Lower leg skin (tissue), 2 donors: ENCODE measurements around a stretch of chr17.

DNA sequence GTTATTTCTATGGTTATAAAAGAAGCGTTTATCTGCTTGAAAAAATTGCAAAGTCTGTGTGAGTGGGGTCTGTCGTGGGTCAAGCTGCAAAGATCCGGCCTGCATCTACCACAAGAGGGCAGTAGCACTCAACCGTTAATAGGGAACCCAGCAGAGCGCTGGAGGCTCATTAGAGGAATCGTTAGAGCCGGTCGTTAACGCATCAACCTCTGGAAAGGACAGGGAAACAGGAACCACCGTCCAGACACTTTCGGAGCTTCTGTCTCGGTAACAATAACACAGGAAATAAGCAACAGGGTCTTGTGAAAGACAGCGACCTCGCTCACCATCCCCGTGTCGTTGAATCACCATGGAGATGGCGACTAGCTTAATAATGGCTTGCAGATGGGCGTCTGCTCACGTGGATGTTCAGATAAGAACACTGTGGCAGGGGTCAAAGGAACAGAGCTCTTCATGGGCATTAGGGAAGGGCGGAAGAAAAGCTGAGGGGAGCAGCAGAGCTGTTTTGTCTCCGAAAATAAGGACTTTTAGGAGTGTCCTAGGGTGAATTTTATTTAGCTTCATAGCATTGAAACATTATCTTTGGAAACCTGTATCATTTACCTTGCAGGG, 11.9 kb upstream of the NSRP1 start:
- PRO-cap: bidirectional peak, plus-strand start at position 423 of the sequence, minus-strand start at position 261 of the sequence
- RAMPAGE, long total RNA, 2 experiments: no peak in any of the 2 experiments

- PRO-cap: no peak
- RAMPAGE, long total RNA, 2 experiments: no peak in any of the 2 experiments
These were observed 57.5 kb downstream of the SLC6A4 start for GRCh38 chr17:30177977-30178423.

GRCh38 chr17:30207704-30208234, 27.7 kb downstream of the SLC6A4 start:
- PRO-cap: no peak
- RAMPAGE, long total RNA, 2 experiments: no peak in any of the 2 experiments

DNA sequence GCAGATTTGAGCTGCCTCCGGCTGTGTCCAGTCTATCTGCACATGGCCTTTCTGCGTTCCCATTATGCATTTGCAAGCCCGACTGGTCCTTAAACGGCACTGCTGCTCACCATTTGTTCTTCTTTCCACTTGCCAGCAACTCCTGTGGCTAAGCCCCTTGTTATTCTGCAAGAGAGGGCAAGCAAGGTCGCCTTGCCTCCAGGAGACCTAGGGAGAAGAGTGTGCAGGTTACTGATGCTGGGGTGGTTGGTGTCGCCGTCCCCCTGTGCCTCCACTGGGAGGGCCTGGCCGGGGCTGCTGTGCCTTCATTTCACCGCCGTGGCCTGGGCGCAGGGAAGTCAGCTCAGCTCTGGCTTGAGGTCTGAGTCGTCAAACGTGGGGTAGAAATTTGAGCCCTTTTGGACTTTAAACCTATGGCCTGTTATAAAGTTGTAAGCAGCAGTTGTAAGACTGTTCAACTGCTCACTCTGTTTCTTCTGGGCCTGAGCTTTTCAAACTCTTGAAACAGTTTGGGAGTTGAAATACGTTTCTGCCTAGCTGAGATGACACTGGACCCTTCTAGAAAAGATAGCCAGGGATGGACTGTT, 12.7 kb downstream of the SLC6A4 start:
- PRO-cap: no peak
- RAMPAGE, long total RNA, 2 experiments: no peak in any of the 2 experiments

DNA sequence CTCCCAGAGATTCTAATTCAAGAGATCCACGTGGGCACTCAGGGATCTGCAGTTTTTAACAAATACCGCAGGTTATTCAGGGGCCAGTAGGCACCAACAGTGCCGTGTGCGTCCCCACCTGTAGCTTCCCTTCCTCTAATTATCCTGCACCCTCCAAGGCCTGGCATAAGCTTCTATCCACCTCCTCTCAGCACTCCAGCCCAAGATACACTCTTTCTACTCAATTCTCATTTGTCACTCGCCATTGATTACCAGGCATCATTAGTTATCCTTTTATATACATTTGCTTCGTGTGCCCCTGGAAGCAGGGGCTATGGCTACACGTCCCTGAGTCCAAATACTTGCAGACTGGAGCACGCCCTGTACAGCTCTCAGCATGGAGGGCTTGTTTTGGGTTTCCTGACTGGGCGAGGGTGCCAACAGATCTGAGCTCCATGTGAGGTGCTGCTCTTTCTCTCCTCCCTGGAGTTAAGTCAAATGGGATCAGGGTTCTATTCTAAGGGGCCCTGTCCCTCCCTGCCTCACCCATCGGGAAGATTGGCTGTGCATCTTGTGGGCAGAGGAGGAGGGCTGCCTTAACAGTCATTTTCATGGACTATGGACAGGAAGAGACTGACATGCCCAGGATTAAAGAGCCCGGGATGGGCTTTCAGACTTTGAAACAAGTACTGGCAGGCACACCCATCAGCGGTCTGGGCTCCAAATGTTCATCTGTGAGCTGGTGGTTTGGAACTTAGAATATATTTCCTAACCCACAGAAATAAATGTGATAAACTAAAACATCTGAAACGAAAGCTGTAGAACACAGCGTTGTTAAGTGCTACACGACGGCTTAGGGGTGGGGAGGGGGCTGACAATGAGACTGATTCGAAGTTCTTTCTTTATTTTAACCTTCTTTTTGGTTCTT, 6.7 kb downstream of the SLC6A4 start:
- PRO-cap: no peak
- RAMPAGE, long total RNA, 2 experiments: no peak in any of the 2 experiments

DNA sequence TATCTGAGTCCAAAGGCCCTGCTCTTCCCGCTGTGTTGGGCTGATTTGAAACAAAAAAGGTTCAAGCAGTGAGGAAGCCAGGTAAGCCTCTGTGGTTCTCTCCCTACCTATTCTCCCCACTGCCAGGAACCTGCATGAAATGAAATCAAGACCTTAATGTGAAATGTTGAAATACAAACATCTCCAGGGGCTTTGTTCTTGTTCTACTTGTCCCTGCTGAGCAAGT, 7.6 kb upstream of the SLC6A4 start:
- PRO-cap: no peak
- RAMPAGE, long total RNA, 2 experiments: no peak in any of the 2 experiments

DNA sequence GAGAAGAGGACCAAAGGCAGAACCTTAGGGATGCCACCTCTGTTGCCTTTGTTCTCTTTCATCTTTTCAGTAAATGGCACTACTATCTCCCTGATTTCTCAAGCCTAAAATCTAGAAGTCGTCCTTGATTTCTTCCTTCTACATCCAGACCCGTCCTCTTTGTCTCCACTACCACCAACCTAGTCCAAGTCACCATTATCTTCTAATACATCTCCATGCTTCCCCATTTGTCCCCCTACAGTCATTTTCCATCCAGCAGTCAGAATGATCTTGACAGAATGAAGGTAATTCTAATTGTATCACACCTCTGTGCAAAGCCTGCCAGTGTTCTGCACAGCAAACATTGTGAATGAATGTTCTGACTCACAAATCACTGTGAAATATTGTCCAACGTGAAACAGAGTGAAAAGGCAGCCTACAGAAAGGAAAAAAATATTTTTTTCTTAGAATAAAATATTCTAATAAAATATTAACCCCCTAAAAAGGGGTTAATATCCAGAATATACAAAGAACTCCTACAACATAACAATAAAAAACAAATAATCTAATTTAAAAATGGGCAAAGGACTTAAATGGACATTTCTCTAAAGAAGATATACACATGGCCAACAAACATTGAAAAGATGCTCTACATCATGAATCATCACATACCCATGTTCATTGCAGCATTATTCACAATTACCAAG, 36.5 kb downstream of the CPD start:
- PRO-cap: no peak
- RAMPAGE, long total RNA, 2 experiments: no peak in any of the 2 experiments

GRCh38 chr17:30461774-30462278, 15.4 kb upstream of the GOSR1 start:
- PRO-cap: no peak
- RAMPAGE, long total RNA, 2 experiments: no peak in any of the 2 experiments

DNA sequence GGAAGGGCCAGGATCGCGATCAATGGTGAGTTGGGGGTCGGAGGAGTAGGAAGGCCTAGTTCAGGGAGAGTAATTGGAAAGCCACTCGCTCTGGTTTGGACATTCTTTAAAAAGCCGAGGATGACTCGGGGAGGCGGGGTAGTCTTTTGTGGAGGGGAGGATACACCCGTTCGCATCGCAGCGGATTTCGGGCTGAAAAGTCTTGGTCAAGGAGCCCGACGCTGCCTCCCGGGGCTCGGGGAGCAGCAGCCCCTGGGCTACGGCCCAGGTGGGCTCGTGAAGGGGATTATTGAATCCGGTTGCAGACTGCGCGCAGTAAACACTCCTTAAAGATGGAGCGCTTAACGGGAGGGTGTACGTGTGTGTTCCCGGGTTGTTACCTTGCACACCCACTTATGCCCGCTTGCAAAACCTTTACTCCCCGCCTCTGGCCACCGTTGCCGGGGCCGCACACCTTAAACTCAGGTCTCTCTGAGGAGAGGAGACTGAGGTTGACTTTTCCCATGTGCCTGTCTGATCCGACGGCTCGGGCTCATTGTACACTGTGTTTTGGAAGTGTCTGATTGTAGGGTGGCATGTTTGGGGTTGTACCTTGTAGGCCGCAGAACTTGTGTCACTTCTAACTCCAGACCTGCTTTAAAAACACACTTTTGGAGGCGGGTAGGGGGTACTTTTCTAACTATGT, 123.9 kb downstream of the GOSR1 start:
- PRO-cap: no peak
- RAMPAGE, long total RNA, 2 experiments: no peak in any of the 2 experiments

DNA sequence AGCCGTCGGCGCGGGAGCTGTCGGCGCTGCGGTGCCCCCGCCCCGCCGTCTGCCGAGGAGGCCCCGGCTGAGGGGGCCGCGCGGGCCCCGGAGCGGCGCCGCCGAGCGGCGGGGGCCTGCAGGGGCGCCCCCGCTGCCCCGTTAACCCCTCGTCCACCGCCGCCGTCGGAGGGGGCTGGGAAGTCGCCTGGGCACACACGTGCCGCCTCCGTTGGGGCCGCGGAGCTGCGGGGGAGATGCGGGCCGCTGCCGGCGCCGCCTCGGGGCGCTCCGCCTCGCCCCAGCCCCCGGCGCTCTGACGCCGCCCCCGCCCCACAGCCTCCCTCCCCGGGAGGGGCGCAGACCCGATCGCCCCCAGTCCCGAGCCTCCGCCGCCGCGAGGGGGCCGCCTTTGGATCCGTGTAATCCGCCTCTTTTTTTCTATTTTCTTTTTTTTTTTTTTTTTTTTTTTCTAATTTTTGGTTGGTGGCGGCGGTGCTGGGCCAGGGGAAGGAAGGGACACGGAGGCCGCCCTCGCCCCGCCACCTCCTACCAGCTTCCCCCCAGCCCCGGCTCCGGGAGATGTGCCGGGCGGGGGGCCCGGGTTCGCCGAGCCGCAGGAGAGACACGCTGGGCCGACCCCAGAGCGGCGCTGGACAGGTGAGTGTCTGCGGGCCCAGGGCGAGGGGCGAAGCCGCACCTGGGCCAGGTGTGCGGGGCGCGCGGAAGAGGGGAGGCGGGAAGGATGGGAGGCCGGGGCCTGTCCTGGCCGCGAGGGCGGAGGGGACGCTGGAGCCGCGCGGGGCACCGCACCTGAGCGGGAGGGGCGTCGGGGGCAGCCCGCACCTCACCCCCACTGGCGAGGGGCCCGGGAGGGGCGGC, 115.1 kb downstream of the CRLF3 start:
- PRO-cap: no peak
- RAMPAGE, long total RNA, 2 experiments: no peak in any of the 2 experiments

DNA sequence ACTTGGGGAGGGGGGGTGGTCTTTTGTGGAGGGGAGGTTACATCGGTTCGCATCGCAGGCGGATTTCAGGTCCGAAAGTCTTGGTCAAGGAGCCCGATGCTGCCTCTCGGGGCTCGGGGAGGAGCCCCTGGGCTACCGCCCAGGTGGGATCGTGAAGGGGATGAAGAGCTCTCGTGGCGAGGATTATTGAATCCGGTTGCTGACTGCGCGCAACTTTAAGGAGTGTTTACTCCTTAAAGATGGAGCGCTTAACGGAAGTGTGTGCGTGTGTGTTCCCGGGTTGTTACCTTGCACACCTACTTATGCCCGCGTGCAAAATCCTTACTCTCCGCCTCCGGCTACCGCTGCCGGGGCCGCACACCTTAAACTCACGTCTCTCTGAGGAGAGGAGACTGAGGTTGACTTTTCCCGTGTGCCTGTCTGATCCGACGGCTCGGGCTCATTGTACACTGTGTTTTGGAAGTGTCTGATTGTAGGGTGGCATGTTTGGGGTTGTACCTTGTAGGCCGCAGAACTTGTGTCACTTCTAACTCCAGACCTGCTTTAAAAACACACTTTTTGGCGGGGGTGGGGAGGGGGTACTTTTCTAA, 38.3 kb downstream of the RNF135 start:
- PRO-cap: no peak
- RAMPAGE, long total RNA, 2 experiments: no peak in any of the 2 experiments

GRCh38 chr17:31230055-31230570, 66.9 kb downstream of the OMG start:
- PRO-cap: no peak
- RAMPAGE, long total RNA, 2 experiments: no peak in any of the 2 experiments

DNA sequence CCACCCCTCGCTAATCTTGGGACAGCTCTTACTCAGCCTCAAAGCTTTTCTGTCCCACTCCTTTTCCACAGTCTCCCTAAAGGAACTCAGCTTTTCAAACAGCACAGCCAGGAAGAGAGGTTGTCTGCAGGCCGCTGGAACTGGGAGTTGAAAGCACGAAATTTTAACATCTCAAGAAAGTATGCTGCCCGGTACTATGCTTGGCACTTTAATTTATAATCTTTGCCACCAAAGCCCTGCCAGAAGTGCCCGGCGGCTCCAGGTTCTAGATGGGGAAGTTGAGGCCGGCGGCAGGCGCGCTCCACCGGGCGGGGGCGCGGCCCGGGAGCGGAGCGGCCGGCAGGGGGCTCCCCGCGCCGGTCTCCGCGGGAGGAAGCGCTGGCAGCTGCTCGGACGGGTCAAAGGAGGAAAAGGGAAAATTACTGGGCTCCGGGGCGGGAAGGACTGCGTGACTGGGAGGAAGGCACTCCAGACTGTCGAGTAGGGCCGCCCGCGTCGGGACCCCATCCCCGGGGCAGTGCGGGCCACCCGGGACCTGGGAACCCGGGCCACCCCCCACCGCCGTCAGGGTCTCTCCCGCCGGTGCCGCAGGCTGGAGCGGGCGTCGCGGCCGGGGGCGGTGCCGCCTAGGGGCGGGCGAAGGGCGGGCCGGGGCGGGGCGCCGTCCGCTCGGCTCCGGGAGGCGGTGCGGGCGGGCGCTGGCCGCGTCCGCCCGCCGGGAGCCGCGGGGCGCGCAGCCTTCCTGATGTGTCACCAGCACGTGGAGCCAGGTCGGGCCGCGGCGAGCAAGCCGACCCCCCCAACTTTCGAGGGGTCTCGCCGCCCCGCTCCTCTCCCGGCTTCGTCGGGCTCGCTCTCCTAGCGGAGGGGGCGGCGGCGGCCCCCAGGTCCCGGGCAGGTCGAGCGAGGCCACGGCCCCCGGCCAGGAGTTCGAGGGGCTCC, 167.3 kb downstream of the RAB11FIP4 start:
- PRO-cap: unidirectional peak, plus-strand start at position 359 of the sequence; bidirectional peak, plus-strand start at position 422 of the sequence, minus-strand start at position 412 of the sequence; bidirectional peak, plus-strand start at position 707 of the sequence, minus-strand start at position 566 of the sequence
- RAMPAGE, long total RNA, 2 experiments: no peak in any of the 2 experiments

- PRO-cap: bidirectional peak, plus-strand start at chr17:31559910, minus-strand start at chr17:31559817; unidirectional peak, minus-strand start at chr17:31560428
- RAMPAGE, long total RNA, 2 experiments: no peak in any of the 2 experiments
These were observed 168.3 kb downstream of the RAB11FIP4 start for GRCh38 chr17:31559460-31560568.

DNA sequence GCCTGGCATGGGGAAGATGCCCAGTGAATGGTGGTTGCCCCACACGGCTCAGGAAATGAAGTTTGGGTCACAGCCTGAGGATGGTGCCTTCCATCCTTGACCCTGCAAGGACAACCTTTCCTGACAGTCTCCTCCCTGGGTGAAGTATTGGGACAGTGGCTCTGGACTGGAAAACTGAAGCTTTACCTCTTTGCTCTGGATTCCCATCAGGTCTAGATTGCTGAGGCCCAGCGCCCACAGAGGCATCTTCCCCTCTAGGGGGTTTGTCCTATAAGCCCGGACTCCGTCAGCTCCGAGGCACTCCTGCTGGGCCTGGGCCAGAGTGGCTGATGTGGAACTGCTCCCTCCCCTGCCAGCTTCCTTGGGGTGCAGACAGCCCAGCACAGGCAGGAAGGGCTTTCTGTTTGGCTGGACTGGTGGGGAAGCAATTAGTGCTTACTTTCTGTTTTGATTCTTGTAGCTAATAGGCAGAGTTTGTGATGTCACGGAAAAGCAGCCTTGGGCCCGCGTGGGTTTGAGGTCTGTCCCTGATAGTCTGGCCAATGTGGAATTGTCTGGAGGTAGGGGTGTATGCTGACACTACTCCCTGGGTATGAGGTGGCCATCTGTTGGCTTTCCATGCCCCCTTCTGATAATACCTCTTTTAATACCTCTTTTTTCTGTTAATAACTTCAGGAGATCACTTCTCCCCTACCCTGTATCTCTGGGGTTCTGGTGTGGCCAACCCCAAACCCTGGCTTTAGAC, 190.6 kb downstream of the RAB11FIP4 start:
- PRO-cap: no peak
- RAMPAGE, long total RNA, 2 experiments: no peak in any of the 2 experiments

DNA sequence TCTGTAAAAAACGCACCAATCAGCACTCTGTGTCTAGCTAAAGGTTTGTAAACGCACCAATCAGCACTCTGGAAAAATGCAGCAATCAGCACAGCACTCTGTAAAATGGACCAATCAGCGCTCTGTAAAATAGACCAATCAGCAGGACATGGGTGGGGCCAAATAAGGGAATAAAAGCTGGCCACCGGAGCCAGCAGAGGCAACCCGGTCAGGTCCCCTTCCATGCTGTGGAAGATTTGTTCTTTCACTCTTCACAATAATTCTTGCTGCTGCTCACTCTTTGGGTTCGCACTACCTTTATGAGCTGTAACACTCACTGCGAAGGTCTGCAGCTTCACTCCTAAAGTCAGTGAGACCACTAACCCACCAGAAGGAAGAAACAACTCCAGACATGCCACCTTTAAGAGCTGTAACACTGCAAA, 96.8 kb downstream of the COPRS start:
- PRO-cap: no peak
- RAMPAGE, long total RNA, 2 experiments: no peak in any of the 2 experiments

GRCh38 chr17:32007521-32008535, 645 bp downstream of the LRRC37B start:
- PRO-cap: unidirectional peak, minus-strand start at chr17:32008183
- RAMPAGE, long total RNA, 2 experiments: no peak in any of the 2 experiments

DNA sequence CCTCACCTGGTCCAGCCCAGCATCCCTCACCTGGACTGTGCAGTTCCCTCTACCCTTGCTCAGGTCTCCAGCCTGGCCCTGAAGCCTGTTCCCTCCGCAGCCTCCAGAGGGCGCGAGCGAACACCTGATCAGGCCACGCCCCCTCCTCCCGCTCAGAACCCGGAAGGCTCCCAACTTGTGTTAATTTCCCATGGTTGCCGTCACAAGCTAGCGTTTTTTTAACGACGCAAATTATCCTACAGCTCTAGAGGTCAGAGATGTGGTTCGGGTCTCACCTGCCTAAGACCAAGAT, 59.7 kb downstream of the LRRC37B start:
- PRO-cap: no peak
- RAMPAGE, long total RNA, 2 experiments: no peak in any of the 2 experiments

- PRO-cap: no peak
- RAMPAGE, long total RNA, 2 experiments: no peak in any of the 2 experiments
These were observed 57.1 kb upstream of the RHOT1 start for GRCh38 chr17:32085230-32085526.

GRCh38 chr17:32298054-32298644, 32.5 kb downstream of the RHBDL3 start:
- PRO-cap: no peak
- RAMPAGE, long total RNA, 2 experiments: no peak in any of the 2 experiments